Natural killer cell (primary cell): ENCODE measurements around the genes EDN3 and CDH4.

- PRO-cap: no peak
These were observed 37.5 kb upstream of the GNAS start for GRCh38 chr20:58853666-58854125.

GRCh38 chr20:58854126-58854532, 37.1 kb upstream of the GNAS start:
- PRO-cap: no peak

DNA sequence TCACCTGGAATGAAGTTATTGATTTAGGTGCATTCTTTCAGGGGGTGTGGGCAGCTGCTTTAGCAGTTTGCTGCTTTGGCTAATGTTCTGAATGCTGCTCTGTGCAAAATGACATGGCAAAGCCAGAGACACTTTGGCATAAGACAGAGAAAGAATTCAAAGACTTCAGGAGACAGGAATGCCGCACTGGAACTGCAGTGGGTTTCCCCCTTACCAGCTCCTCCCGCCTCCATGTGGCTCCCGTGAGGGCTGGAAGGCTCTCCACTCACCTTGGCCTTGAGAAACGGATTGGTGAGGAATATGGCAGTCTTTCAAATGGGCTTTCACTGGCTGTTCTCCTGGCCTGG, 36.4 kb upstream of the NELFCD start:
- PRO-cap: no peak

DNA sequence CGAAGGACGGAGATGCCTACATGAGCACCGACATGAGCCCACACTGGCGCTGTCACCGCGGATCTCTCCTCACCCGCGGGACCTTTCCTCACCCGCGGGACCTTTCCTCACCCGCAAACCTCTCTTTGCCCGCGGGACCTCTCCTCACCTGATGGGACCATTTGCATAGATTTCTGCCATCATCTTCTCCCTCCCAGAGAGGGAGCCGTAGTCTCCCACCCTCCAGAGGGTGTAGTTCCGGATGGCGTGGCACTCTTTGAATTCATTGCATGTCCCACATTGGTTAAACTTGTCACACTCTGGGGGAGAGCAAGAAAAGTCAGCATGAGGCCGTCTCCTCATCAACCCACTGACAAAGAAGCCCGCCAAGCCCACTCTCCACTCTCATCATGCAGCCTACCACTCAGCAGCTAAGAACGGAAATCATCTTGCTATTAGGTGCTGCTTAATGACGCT, 9.6 kb downstream of the CTSZ start:
- PRO-cap: no peak

DNA sequence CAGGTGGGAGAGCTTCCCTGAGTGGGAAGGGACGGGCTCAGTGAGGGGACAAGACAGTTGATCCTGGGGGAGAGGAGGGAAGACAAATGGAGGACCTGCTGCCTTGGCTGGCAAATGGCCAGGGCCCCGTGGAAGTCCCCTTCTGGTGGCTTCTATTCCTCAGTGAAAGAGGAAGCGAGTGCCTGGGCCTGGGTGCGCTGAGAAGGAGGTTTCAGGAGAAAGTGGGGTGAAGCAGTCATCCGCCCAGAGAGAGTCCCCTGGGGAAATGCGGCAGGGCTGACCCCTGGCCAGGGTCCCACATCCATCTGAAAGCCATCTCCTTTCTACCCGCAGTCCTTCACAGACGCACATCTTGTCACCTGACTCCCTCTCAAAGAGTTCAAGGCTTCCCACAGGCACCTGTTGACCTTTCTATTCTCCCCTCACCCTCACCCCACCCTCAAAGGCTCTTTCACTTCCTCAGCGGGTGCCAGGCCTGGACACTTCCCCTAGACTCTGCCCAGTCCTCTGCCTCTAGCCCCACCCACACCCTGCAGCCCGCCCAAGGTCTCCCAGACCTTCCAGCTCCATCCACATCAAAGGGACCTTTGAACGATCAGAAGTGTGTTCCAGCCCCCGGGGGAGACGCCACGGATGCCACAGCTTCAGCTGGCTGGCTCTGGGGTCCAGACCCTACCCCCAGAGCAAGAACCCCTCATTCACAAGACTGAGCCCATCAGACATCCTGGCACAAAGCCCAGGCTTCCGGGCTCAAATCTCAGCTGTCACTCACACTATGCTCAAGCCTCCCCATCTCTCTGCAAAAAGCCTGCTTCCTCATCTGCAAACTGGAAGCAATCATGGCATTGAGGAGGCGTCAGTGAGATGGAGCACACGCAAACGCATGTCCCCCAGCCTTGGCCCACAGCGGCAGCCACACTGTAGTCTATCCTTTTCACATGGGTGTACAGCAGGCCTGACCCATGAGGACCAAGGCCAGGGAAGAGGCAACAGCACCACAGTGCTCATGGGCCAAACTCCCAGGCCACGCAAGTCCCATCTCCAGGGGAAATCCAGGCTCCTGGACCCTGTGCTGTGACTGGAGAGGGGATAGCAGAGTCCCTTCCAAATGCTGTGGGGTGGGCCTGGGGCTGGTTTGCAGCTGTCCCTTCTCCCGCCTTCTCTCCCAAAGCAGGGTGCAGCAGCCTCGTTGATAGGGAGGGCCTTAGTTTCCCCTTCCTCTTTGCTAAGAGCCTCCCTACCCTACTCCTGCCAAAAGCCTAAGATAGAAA, 2.0 kb downstream of the CTSZ start:
- PRO-cap: no peak

GRCh38 chr20:59063756-59064132, 21.2 kb upstream of the PRELID3B start:
- PRO-cap: no peak

- PRO-cap: no peak
These were observed 39.9 kb upstream of the ZNF831 start for GRCh38 chr20:59123602-59124152.

DNA sequence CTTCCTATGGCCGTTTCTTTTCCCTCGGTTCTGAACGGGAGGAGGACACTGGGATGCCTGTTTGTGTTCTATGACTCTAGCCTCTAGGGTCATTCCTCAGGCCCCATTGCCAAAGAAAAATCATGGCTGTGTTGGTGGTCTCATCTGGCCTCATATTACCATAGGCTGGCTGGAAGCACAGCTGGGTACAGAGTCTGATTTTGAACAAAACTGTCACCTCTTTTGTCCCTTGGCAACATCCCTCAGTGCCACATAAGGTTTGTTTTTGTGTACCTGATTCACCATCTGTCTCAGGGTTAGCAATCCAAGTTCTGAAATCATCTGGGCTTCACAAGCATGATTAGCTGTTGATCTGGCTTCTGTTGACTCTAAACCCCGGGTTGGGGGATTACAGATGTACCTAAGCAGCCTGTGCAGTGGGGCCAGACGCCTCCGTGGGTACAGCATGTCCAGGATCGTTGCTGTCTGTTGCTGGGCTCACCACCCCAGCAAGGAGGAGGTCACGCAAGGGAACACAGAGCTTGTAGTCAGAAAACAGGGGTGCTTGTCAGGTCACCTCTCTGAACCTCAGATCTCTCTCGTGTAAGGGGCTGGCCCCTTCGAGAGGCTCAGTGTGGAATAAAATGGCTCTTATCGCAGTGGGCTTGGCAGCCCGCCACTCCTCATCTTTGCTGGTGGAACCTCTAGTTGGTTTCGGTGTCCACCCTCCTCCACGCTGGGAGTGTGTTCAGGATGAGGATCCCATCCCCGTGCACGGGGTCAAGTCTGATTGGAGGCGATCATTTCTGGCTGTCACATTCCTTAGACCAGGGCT, 39.3 kb upstream of the ZNF831 start:
- PRO-cap: no peak

DNA sequence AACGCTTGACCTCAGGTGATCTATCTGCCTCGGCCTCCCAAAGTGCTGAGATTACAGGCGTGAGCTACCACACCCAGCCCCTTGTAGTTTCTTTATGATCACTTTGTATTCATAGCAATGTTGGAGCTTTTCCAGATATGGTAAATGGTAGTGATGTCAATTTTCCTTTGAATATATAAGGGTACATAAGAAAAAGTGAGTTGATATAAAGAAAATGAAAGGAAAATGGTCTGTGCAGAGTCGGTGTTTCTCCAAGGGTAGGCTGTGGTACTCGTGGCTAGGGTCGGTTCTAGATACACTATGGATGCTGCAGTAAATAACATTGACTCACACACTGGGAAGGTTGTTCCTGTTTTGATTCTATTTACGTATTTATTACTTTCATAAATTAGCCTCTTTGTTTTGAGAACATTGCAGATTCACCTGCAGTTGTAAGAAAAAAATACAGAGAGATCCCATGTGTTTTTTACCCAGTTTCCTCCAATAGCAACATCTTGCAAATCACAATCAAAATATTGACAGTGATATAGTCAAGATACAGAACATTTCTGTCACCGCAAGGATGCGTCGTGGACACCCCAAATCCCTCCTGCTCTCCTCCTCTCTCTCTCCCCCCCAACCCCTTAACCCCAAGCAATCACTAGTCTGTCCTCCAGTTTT, 2.5 kb downstream of the ZNF831 start:
- PRO-cap: bidirectional peak, plus-strand start at position 235 of the sequence, minus-strand start at position 96 of the sequence; bidirectional peak, plus-strand start at position 554 of the sequence, minus-strand start at position 269 of the sequence

DNA sequence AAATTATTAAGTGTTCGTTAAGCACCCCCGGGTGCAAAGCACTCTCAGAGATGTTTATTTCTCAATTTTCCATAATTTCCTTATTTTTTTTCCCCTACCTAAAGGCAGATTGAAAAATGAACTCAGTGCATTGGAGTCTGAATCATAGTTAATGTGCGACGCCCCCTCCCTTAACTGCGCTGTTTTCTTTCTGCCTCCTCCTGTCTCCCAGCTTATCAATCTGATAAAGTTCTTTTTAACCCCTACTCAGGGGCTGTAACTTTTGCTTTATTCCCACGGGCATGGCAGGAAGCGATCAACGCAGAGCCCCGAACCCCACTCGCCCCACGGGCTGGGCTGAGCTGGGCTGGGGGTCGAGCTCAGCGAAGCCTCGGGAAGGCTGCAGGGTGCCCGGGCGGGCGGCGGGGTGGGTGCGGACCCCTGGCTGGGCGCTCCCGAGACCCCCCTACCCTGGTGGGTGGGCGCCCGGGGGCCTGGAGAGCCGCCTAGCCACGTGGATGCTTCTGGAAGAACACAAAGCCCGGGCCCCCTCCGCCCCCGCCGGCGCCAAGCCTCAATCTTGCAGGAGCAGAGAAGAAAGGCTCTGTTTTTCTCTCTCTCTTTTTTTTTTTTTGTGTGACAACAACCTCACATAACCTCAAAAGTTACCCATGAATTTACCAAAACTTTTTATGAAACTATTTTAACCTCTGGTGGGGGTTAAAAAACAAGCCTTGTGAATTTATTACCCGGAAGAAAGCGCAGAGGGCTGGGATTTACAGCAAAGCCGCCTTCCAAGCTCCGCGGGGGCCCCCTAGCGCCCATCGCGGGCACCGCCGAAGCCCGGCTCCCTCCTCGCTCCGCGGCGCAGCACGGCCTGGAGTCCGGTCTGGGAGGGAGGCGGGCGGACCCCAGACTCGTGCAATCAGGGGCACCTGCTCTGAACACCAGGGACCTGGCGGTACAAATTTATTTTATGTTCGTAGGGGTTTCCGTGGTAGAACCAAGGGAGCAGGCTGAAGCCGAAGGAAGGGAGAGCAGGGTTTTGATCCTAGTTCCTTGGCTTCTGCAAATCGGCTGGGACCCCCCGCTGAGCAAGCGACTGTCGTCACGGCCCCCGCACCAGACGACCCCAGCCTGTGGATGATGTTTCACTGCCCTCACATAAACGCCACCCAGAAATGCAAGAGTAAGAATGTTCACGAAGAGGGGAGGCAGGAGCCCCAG, 58.7 kb downstream of the ZNF831 start:
- PRO-cap: unidirectional peak, minus-strand start at position 561 of the sequence

DNA sequence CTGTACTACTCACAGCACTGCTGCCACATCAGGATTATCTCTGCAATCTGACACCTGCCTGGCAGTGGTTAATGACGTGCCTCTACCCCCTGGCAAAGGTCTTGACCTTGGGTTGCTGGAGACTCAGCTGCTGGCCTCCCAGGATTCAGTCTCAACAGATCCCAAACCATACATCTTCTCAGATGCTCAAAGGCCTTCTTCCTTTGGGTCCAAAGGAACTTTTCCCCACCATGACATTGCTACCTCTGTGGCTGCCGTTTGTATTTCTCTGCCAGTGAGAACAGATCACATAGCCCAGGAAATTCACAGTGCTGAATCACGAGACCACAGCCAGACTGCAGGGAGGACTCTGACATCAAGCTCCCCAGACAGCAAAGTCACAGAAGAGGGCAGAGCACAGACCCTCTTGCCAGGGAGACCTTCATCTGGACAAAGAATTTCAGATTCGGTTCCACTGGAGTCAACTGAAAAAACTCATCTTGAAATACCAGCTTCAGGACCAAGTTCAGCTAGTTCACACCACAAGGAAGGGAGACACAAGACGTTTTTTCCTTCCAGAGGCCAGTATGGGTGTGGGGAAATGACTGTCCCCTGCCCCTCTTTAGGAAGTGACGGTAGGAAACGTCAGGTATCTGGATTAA, 46.4 kb upstream of the EDN3 start:
- PRO-cap: no peak

- PRO-cap: no peak
These were observed 609 bp upstream of the EDN3 start for GRCh38 chr20:59299825-59300178.

GRCh38 chr20:59300179-59301160, at the start of gene EDN3:
EDN3 (plus strand) TSS chr20:59300611.
- PRO-cap: no peak

- PRO-cap: no peak
These were observed 966 bp downstream of the PHACTR3 start for GRCh38 chr20:59605144-59605867.

DNA sequence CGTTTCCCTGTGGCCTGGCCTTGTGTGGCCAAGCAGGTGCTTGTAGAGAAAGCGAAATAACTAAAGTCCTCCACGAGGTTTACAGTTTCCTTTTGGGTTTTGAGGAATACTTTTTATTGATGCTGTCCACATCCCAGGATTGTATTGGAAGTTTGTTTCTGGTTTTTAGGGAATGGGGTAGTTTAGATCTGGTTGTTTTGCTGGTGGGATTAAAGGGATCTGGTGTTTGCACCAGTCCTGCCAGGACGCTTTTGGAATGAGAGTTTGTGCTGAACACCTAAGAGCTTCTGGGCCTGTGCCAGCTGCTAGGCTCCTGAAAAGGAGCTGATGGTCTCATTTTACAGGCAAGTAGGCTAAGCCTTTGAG, 161.7 kb downstream of the SYCP2 start:
- PRO-cap: no peak

GRCh38 chr20:59823573-59823899, 109.9 kb downstream of the SYCP2 start:
- PRO-cap: no peak

GRCh38 chr20:59937571-59938092, 2.5 kb downstream of the PPP1R3D start:
- PRO-cap: no peak

- PRO-cap: no peak
These were observed at the start of gene CDH4 for GRCh38 chr20:61251923-61252623. CDH4 (plus strand) TSS chr20:61252261.

GRCh38 chr20:61436024-61437002, 184.3 kb downstream of the CDH4 start:
- PRO-cap: no peak

- PRO-cap: no peak
These were observed 185.3 kb downstream of the CDH4 start for GRCh38 chr20:61437003-61438172.